Cerebellum (tissue), 5 donors: ENCODE results near the genes MC2R and ANKRD30B.

GRCh38 chr18:13489717-13490453, 236.5 kb downstream of the FAM210A start:
- PRO-cap, 3 experiments: no peak in any of the 3 experiments
- RAMPAGE, long total RNA: no peak

DNA sequence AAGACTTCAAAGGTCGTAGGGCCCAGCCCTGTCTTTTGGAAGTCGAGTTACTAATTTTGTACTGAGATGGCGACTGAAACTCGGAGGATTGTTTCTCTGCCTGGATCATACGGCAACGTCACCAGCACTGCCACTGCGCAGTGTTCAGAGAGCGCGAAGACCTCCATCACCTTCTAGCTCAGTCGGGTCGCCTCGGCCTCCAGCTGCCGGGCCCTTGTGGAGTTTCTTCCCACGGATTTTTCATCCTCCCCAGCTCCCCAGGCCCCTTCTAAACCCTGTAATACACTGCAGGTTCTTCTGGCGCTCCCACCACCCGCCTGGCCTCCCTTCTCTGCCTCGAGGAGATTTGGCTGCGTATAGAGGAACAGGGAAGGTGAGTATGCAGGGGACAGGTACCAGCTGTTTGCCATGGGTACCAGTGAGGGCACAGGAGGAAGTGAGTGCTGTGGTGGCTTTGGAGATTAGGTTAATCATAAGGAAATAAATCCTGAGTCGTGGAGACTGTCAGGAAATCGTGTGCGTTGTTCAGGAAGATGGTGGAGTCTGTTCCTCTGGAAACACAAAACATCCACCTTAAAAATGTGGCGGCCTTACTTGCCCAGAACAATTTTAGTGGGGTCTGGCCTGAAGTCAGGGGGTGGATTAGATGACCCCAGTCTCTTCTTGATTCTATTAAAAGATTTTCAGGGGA, 230.5 kb downstream of the FAM210A start:
- PRO-cap, 3 experiments: no peak in any of the 3 experiments
- RAMPAGE, long total RNA: no peak

DNA sequence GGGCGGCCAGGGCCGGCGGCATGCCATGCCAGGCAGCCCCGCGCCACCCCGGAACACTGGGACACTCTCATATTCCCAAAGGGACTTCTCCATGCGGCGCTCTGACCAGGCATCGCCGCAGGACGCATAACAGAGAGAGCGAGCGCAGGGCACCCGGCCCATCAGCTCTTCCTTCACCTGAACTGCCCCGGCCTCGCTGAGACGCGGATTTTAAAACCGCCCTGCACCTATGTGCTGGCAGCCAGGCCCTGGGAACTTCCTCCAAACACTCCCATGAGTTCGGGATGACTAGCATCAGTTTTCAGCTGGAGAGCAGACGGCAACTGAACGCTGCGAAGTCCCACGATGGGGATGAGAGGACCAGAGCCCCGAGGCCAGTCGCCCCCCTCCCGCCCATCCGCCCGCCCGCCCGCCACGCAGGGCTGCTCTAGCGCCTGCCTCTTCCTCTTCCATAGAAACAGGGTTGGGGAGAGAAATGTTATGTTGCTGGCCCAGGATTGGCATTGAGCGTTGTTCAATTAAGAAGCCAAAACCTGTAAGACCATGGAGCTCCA, 44.9 kb downstream of the MC5R start:
- PRO-cap, 3 experiments: peak in 3 of 3 experiments; most common plus-strand start position 322 of the sequence (in 1); most common minus-strand start position 184 of the sequence (in 3)
- RAMPAGE, long total RNA: no peak

DNA sequence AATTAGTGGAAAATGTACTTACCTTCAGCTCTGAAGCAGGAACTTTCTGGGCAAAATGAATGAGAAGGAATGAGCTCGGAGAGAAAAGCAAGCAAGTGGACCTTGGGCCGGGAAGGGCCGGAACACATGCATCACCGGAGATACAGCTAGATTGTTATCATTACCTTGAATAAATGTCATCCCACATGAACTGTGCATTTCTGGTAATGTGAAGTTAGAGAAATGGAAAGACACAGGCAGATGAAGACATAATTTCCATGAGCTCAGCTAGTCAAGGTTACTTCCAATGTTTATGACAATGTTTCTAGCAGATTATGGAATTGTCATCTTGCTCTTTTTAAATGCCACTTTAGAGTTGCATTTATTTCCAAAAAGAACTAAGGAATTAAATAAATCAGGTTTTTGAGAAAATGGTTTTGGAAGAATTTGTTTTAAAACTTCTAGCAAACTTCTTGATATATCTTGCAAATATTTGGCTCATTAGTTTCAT, at the start of gene MC2R:
Gene MC2R (minus strand): TSS at position 71 of the 490 bp plus-strand sequence.
- PRO-cap, 3 experiments: no peak in any of the 3 experiments
- RAMPAGE, long total RNA: no peak

GRCh38 chr18:14178755-14179718, 46.8 kb upstream of the ZNF519 start:
- PRO-cap, 3 experiments: no peak in any of the 3 experiments
- RAMPAGE, long total RNA: no peak

DNA sequence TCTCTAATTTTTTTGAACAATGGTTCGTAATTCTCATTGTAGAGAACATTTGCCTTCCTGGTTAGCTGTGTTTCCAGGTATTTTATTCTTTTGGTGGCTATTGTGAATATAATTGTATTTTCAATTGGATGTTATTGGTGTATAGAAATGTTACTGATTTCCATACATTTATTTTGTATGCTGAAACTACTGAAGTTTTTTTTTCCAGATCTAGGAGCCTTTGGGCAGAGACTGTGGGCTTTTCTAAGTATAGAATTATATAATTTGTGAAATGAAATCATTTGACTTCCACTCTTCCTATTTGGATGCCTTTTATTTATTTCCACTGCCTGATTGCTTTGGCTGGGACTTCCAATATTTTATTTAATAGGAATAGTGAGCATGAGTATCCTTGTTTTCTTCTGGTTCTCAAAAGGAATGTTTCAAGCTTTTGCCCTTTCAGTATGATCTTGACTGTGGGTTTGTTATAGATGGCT, 59.5 kb upstream of the ANKRD30B start:
- PRO-cap, 3 experiments: no peak in any of the 3 experiments
- RAMPAGE, long total RNA: no peak

- PRO-cap, 3 experiments: no peak in any of the 3 experiments
- RAMPAGE, long total RNA: no peak
Observed at GRCh38 chr18:14747353-14748527, at the start of gene ANKRD30B. TSS of gene ANKRD30B (plus strand) at chr18:14748172.

- PRO-cap, 3 experiments: no peak in any of the 3 experiments
- RAMPAGE, long total RNA: no peak
Observed at GRCh38 chr18:21048842-21049281, 62.8 kb downstream of the ROCK1 start.

DNA sequence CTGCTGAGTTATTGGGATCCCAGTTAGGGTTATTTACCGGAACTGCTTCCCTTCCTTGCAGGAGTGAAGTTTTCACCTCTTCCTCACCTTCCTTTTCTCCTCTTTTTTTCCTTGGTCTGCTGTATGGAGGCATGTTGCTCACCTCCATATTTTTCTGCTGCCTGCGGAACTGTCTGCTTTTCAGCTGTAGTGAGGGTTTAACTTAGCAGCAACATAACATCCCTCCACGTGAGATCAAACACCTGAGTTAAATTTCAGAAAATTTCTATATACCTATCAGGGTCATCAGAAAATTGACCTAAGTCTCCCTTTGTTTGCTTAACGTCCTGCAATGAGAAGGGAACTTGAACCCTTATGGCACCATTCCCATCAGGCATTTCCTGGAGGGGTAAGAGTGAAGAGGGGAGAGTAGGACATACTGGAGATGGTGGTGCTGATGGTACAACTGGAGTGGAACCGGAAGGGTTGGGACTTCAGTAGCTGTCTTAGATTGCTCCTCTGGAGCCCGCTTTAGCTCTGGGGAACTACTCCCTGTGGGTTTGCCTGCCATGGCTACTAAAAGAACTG, 32.4 kb downstream of the ROCK1 start:
- PRO-cap, 3 experiments: no peak in any of the 3 experiments
- RAMPAGE, long total RNA: no peak

DNA sequence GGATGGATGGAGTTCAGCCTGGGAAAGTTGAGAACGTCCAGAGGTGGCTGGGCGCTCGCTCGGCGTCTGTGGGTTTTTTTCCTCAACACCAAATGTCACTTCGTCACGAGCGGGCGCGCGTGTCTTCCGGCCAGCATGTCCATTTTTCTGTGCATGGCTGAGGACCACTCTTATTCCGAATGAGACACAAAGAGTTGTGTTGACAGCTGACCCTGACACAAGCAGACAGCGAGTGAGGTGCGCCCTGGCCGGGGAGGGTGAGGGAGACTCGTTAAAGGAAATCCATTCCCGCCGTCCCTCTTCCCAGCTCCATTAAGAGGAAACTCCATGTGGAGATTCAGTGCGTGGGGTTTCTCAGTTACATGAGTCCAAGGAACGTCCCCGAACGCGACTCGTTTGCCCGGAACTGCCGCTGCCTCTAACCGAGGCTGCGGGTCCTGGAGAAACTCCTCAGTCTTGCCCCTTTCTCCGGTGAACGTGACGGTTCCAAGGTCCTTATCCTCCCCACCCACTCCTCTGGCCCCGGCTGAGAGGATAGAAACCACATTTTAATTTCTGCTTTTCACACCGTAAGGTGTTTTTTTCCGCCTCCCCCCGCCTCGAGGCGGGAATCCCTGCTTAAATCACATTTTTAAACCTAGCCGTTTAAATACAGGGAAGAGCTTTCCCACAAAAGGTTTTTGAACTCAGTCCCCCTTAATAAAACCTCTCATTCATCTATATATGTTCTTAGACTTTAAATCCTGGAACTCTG, 1.1 kb downstream of the GREB1L start:
- PRO-cap, 3 experiments: no peak in any of the 3 experiments
- RAMPAGE, long total RNA: no peak

DNA sequence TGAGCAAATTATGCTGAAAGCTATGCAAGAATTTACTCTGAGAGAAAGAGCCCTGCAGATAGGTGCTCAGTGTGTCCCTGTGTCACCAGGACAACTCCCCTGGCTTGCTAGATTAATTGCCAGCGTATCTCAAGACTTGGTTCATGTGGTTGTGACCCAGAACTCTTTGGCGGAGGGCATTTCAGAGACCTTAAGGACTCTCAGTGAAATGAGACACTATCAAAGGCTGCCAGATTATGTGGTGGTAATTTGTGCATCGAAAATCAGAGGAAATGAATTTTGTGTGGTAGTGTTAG, 151.0 kb downstream of the ESCO1 start:
- PRO-cap, 3 experiments: no peak in any of the 3 experiments
- RAMPAGE, long total RNA: no peak

- PRO-cap, 3 experiments: no peak in any of the 3 experiments
- RAMPAGE, long total RNA: no peak
Observed at GRCh38 chr18:21449837-21450402, 150.6 kb downstream of the ESCO1 start.

GRCh38 chr18:21456822-21457456, 143.6 kb downstream of the ESCO1 start:
- PRO-cap, 3 experiments: no peak in any of the 3 experiments
- RAMPAGE, long total RNA: no peak

DNA sequence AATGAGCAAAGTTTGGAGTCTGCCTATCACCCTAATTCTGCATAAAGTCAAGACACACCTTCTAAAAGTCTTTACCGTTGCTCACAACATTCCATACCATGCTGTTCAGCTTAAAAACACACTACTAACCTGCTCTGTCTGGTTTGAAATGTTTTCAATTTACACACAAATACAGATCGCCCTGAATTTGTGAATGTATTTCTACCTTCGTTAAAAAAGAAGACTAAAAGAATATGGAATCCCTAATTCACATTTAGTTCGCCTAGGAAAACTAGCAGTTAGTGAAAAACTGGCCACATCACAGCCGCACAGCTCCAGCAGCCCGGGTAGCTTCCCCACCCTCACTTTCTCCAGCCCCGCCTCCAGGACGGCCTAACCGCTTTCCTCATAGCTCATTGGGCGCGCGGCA, 316 bp upstream of the MIB1 start:
- PRO-cap, 3 experiments: peak in 3 of 3 experiments; most common minus-strand start position 348 of the sequence (in 3)
- RAMPAGE, long total RNA: no peak

DNA sequence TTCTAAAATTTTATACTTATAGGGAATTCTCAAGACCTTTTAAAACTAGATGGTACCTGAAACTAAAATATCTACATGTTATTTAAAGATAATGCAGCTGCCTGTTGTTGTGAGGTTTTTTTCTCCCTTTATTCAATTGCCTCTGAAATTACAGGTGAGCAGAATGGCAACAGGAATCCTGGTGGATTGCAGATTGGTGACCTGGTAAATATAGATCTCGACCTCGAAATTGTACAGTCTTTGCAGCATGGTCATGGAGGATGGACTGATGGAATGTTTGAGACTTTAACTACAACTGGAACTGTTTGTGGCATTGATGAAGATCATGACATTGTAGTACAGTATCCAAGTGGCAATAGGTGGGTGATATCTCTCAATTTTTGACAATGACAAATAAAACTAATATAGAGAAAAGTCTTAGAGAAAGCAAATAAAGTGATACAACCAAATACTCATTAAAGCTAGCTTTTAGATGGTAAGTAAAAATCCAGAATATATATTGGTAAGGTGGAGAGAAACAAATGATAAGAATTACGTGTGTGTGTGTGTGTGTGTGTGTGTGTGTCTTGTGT, 38.8 kb downstream of the MIB1 start:
- PRO-cap, 3 experiments: no peak in any of the 3 experiments
- RAMPAGE, long total RNA: no peak

- PRO-cap, 3 experiments: no peak in any of the 3 experiments
- RAMPAGE, long total RNA: no peak
Observed at GRCh38 chr18:21797884-21798586, 57.4 kb downstream of the MIB1 start.

GRCh38 chr18:21803576-21804780, 63.4 kb downstream of the MIB1 start:
- PRO-cap, 3 experiments: no peak in any of the 3 experiments
- RAMPAGE, long total RNA: no peak

- PRO-cap, 3 experiments: no peak in any of the 3 experiments
- RAMPAGE, long total RNA: no peak
Observed at GRCh38 chr18:21811906-21812838, 71.6 kb downstream of the MIB1 start.

GRCh38 chr18:21833936-21834348, 93.3 kb downstream of the MIB1 start:
- PRO-cap, 3 experiments: no peak in any of the 3 experiments
- RAMPAGE, long total RNA: no peak

DNA sequence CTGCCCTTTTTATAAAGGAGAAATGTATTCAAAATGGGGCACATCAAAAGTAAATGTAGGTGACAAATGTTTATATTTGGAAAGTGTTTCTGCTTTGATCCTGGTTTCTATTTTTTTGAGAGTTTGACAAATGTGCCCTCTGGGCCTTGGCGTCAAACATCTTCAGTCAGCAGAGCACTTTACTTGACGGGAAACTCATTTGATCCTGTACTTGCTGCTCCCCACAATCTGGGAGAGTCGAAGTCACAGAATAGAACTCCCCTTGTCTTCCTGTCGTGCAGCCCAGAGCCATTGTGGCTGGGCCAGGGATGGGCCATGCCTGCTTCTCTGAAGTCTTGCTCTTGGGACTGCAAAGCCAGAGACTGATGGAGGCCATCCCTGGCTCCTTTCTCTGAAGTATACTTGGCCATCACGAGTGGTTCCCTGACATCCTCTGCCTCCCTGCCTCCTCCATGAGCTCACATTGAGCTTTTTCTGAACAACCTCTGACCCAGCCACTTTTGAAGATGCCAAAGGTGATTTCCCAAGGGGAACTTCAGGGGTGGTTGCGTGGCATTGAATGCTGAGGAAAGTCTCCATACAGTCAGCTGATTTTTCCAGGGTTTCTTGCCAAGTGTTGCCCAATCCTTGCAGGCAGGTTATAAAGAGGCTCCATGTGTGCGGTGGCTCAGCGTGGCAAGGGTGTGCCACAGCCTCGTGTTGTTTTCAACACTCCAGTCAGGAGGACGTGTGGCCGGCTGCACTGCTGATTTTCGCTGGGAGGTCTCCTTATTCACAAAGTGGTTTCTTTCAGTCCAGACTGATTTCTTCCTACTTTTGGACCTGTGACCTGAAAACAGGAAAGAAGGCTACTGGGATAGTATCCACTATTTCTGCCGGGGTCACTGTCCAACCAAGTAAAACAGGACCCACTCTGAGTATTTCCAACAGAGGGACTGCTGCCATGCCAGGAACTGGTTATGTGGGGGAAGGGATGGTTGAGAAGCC, 81.5 kb upstream of the GATA6 start:
- PRO-cap, 3 experiments: no peak in any of the 3 experiments
- RAMPAGE, long total RNA: no peak